Rectum (tissue), 1 donor: ENCODE measurements around the genes CPB1, TM4SF1 and WWTR1.

DNA sequence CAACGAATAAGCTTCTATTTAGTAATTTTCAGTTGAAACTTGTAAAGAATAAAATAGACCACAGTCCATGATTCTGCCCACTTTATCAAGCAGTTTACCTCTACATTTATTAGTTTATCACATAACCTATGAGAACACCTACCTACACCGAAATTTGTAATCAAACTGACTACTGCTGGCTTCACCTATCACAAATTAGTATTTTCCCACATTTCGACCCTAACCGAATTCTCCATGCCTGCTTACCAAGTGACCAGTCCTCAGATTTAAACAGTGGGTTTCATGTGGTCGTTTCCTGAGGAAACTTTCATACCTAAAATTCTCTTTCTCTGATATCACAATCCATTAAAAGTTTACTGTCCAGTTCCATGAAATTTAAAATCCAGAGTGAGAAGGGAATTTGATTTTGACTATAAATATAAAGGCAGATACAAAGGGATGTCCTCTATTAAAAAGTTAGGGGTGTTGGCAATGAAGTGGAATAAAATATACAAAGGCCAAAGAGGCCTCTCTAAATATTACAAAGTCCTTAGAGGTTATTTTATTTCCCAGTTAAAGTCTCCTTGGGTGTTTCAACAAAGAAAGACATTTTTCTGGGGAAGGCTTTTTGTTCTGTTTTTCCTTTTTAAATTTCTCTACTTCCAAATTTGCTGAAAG is 1.9 kb downstream of the PLOD2 start:
- PRO-cap = no peak

DNA sequence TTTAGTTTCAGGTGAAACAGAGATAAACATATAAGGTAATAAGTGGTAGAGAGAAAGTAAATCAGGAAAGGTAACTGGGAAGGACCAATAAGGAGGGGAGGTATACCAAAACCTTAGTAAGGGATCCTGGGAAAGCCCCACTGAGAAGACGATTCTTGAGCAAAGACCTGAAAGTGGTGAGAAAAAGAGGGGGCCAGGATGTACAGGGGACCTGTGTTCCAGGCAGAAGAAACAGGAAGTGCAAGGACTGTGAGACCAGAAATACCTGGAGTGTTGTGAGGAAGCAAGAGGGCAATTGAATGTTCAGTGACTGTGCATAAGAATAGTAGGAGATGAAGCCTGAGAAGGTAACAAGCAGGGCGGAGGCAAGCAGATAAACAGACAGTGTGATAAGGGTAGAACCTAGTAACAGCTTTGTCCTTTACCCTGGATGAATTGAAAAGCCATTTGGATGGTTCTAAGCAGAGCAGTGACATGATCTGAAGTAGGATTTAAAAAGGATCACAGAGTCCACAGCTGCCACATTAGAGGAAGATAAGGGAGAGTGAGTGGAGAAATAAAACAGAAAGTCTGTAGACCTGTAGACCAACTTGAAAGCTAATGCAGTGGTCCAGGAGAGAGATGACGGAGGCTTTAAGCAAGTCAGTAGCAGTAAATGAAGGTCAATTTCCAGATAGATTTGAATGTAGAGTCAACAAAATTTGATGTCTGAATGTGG is 4.0 kb upstream of the PLOD2 start:
- PRO-cap = bidirectional peak, plus-strand start at position 446 of the sequence, minus-strand start at position 297 of the sequence

DNA sequence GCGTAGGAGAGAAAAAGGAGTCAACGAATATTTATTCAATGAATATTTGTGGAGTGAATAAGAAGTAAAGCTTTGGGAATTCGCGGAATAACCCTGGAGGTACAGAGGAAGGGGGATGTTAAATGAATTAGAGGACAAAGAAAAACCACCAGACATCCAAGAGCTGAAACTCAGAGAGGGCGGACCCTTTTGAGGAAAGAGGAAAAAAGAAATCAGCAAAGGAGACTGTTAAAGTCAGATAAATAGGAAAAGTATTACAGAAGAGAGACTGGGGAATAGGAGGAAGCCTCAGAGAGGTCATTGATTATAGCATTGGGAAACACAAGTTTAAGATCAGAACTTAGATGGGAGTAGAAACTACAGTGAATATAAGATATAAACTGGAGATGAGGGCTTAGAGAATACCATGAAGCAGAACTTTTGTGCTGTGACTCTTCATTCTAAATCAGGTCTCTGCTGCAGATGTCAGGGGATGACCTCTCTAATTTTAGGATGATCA is 4.6 kb upstream of the PLOD2 start:
- PRO-cap = no peak

DNA sequence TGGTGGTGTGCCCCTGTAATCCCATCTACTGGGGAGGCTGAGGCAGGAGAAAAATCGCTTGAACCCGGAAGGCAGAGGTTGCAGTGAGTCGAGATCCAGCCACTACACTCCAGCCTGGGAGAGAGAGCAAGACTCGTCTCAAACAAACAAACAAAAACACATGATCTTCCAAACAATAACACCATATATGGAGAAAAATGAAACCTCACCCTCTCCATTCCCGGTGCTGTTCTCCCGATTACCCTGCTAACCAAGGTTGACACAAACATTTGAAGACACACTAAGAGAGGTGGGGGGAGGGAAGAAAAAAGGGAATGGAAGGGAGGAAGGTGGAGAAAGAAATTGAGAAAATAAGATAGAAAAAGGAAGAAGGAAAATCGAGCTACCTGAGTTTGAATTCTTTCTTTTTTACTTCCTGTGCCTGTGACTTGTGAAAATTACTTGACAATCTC is 1.1 kb upstream of the PLSCR2 start:
- PRO-cap = bidirectional peak, plus-strand start at position 217 of the sequence, minus-strand start at position 106 of the sequence

GRCh38 chr3:147370895-147371832 is 35.2 kb downstream of the ZIC4 start:
- PRO-cap = unidirectional peak, plus-strand start at chr3:147370953

DNA sequence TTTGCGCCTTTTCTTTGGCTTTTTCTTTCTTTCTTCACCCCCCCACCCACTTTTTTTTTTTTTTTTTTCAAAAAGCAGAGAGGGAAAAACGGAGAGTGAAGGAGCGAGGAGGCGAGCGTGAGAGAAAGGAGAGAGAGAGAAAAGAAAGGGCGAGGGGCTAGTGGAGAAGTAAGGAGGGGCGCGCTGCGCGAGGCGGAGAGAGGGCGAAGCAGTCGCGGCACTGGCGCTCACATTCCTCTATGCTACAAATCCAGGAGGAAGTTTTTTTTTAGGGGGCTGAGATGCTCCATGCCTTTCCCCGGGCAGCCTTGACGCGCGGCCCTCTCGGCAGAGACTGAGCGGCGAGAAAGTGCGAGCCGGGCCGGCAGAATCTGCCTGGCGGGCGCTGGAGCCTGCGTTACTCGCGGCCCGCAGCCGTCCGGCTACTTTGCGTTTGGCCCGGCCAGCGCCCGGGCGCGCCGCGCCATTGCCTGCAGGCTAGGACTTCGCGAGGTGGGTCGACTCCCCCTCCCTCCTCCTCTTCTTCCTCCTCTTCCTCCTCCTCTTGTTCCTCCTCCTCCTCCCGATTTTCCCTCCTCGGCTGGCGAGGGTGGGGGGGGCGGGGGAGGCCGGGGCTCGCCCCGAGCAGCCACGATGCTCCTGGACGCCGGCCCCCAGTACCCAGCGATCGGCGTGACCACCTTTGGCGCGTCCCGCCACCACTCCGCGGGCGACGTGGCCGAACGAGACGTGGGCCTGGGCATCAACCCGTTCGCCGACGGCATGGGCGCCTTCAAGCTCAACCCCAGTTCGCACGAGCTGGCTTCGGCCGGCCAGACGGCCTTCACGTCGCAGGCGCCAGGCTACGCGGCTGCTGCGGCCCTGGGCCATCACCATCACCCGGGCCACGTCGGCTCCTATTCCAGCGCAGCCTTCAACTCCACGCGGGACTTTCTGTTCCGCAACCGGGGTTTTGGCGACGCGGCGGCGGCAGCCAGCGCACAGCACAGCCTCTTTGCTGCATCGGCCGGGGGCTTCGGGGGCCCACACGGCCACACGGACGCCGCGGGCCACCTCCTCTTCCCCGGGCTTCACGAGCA is 654 bp downstream of the ZIC1 start:
- PRO-cap = no peak

DNA sequence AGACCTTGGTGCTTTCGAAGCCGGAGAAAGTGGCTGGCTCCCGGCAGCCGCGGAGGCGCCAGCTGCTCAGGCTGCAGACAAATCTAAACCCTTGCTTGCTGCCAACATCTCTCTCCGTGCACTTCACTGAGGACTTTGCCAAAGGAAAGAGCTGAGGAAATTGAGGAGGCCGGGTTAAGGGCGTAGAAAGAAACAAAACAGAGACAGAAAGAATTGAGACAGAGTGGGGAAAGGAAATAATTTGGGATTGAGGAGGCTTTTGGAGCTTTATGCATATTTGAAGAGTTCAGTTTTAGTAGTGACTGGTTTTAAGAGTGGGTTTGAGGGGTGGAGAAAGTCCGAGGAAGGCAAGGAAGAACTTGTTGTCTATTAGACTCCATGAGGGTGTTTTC is 2.2 kb downstream of the ZIC1 start:
- PRO-cap = no peak

GRCh38 chr3:148079167-148079597 is 618.5 kb upstream of the AGTR1 start:
- PRO-cap = no peak

DNA sequence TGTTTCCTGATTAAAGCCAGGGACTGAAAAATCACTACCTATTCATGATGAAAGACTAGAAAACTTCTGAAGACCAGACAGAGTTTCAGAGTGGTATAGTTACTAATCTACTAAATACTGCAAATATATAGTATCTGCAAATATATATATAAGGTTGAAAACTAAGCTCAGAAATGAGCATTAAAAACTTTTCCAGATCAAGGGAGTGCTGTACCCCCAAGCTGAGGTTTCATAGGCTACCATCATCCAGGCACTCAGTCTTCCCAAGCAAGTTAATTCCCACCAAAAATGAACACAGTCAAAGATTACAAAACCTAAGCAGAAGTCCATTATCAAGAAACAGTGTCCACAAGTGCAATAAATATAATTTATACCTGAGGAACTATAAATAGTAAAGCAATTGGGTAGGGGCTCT is 37.4 kb downstream of the AGTR1 start:
- PRO-cap = no peak

- PRO-cap = no peak
Observed at GRCh38 chr3:148827506-148827956, at the start of gene CPB1. Gene CPB1 (plus strand): TSS chr3:148827811.

GRCh38 chr3:148990186-148990924 is 985 bp upstream of the GYG1 start:
- PRO-cap = no peak

- PRO-cap = unidirectional peak, plus-strand start at chr3:149367331; unidirectional peak, plus-strand start at chr3:149367384
Observed at GRCh38 chr3:149366755-149367507, 10.5 kb downstream of the TM4SF1 start.

DNA sequence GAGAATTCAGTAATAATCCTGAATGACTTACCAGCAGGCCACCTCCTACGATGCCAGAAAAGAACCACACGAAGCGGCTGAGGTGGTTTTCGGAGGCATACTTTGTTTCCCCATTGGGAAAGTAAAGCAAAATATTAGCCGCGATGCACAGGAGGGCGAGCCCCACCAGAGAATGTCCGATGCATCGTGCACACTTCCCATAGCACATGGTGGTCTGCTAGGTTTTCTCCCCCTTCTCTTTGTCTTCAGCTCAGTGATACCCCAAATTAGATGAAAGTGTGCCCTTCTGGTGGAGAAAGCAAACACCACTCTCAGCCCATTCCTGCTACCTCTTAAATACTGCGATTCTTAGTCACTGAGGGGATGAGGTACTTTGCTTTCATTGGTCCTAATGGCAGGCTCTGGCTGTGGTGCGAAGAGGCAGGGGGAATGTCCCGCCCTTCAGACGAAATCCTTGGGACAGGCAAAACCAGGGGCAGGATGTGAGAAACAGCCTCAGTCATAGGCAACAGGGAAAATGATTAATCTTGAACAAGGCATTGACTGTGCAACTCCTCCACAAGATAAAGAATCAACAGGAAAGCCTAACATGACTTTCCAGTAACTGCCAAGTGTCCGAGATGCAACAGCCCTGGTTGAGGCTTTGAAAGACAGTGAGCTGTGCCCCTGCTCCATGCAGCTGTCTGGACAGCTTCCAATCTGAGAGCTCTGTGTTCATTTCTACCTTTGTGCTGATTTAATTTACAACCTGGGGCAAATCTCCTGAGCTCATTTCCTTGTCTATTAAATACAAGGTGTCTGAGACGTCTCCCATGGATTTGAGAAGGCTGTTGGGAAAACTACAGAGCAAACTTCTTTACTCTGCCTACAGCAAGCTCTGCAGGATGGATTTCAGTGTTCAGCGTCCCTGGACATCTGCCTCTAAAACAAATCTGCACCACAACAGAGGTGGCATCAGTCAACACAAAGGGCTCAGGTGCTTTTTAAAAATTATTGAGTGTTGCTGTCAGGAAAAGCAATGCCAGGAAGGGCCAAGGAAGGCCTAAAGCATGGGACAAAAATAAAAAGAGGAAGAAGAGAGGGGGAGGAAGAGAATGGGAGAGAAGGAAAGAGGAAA is at the start of gene TM4SF1:
TM4SF1 (minus strand) TSS at position 310 of the 1,117 bp plus-strand sequence.
- PRO-cap = bidirectional peak, plus-strand start at position 444 of the sequence, minus-strand start at position 174 of the sequence; bidirectional peak, plus-strand start at position 813 of the sequence, minus-strand start at position 701 of the sequence

- PRO-cap = no peak
Observed at GRCh38 chr3:149541684-149542305, 67.3 kb downstream of the TM4SF4 start.

- PRO-cap = no peak
Observed at GRCh38 chr3:149589215-149589871, 68.5 kb downstream of the WWTR1 start.

GRCh38 chr3:149656396-149656684 is 1.5 kb downstream of the WWTR1 start:
- PRO-cap = no peak

- PRO-cap = bidirectional peak, plus-strand start at chr3:149658209, minus-strand start at chr3:149658025
Observed at GRCh38 chr3:149657651-149658236, at the start of gene WWTR1. Gene WWTR1 (minus strand): TSS chr3:149658025.

GRCh38 chr3:149701937-149702361 is 44.1 kb upstream of the WWTR1 start:
- PRO-cap = no peak

DNA sequence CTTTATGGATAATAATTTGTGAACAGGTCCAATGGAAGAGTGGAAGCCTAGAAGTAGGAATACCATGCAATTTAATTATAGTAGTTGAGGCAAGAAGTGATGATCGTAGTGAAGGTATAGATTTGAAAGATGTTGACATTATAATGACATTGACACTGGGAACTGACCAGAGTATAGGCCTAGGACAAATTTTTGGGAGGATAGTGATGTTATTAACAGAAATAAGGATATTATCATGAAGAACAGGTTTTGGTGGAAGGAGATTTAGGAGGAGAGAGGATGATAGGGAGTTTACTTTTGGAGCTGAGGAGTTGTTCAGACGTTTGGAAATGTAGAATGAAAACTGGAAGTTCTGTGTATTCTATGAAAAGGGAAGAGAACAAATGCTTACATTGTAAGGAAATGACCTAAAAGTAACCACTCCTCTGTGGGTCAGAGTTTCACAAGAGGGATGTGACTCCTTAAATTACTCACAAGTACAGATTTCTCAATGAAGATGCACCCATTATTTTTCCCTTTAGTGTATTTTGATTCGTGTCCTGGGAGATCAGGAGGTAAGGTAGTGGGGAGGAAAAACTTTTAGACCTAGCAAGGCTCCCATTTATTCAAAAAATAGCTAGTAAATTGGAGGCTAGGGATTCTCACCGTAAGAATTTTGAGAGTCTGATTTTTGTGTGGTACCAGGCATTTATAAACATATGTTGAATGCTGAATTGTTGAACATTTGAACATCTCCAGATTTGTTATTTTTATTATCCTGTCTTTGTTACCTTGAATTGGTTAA is 3.9 kb downstream of the RNF13 start:
- PRO-cap = unidirectional peak, minus-strand start at position 338 of the sequence

- PRO-cap = no peak
Observed at GRCh38 chr3:149970682-149970789, 159 bp downstream of the PFN2 start.